RPMI7951 (cell line): ENCODE results near the genes KRTAP10-2 and KRTAP10-3.

- RAMPAGE, long total RNA = no peak
Observed at GRCh38 chr21:43686378-43687070, 27.2 kb downstream of the RRP1B start.

GRCh38 chr21:43711261-43711468 lies 7.8 kb upstream of the PDXK start:
- RAMPAGE, long total RNA = no peak

- RAMPAGE, long total RNA = no peak
Observed at GRCh38 chr21:43744130-43744603, 25.2 kb downstream of the PDXK start.

DNA sequence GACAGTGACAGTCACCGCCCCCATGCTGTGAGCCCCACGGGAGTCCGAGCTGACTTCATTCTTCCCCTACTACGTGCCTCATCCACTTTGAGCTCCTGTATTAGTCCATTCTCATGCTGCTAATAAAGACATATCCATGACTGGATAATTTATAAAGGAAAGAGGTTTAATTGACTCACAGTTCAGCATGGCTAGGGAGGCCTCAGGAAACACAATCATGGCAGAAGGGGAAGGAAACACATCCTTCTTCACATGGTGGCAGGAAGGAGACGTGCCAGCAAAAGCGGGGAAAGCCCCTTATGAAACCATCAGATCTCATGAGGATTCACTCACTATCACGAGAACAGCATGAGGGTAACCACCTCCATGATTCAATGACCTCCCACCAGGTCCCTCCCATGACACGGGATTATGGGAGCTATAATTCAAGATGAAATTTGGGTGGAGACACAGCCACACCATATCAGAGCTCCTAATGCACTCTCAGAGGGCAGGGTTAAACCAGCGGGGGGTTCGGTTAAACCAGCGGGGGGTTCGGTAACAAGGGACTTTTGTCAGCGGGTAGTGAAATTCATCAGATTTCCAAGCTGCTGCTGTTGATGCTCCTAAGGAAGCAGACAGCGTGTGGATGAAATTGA lies 4.5 kb downstream of the CSTB start:
- RAMPAGE, long total RNA = no peak

- RAMPAGE, long total RNA = no peak
Observed at GRCh38 chr21:43889949-43890368, 24.9 kb downstream of the AGPAT3 start.

- RAMPAGE, long total RNA = no peak
Observed at GRCh38 chr21:43901493-43902143, 36.6 kb downstream of the AGPAT3 start.

DNA sequence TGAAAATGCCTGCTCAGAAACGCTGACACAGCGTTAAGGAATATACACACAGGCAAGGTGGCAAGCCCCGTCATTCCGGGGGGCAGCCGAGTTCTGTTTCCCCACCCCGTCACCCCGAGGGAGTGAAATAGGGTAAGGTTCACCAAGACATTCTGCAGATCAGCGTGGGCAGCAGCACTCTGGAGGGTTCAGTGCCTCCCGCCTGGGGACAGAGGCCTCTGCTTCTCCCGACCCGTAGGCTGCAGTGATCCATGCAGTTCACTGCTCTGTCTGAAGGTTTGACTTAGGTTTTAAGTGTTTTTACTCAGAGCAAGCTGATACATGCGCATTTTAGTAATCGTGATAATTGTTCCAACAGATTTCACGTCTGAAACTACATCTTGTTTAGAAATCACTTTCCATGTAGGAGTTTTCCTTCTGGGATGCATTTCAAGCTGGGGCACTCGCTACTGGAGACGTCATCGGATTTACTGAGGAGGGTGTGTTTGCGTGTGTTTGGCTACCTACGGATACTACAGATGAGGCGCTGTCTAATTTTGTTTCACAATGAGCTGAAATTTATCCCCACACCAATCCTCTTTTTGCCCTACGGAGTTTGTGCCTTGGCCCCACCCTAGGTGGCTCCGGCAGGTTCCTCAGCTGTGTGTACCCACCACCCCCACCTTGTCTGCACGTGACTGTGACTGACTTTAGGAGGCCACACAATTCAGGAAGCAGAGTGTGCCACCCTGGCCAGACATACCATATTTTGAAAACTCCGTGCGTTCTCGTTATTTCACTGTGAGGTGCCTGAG lies 63.5 kb downstream of the AGPAT3 start:
- RAMPAGE, long total RNA = no peak

GRCh38 chr21:43985919-43986768 lies 26.0 kb upstream of the TRAPPC10 start:
- RAMPAGE, long total RNA = no peak

- RAMPAGE, long total RNA = no peak
Observed at GRCh38 chr21:44068018-44068592, 39.1 kb upstream of the PWP2 start.

GRCh38 chr21:44085302-44086503 lies 21.5 kb upstream of the PWP2 start:
- RAMPAGE, long total RNA = no peak

DNA sequence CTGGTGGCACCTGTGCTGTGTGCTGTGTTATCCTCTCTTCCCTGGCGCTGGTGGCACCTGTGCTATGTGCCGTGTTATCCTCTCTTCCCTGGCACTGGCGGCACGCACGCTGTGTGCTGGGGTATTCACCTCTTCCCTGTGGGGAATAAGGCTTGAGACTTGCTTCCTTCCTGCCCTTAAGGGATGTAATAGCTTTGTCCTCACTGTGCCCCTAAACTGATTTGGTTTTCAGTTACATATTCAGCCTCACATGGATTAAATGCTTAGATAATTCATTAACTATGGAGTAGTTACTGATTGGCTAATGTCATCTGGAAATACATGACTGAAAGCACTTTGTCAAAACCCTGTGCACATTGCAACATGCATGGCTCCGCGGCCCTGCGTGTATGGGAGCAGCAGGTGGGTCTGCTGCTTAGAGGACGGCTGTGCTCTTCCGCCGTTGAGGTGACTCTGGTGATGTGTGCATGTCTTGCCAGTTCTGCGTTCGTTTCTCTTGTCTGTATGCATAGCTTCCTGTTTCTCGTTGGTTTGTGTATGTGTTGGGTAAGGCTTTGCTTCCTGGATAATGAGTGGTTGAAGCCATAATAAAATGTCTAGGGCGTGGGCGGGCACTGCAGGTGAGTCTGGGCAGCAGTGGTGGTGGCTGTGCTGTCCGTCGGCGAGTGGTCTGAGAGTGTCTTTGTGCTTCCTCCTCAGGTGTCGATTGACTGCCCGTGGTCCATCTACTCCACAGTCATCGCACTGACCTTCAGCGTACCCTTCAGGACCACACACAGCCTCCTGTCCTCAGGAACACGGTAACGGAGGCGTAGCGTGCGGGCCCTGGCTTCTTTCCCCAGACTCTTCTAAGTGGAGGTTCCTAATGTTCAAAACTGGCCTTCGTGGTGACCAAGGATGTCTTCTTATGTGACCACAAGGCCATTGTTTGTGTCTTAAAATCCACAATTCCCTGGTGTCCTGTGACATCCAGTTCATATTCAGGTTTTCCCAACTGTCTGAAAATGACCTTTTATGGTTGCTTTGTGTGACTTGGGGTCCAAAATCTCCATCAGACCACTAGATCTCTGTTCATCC lies 17.7 kb upstream of the PWP2 start:
- RAMPAGE, long total RNA = no peak

- RAMPAGE, long total RNA = no peak
Observed at GRCh38 chr21:44302568-44303196, 2.8 kb downstream of the PFKL start.

GRCh38 chr21:44324247-44324753 lies 14.9 kb downstream of the CFAP410 start:
- RAMPAGE, long total RNA = no peak

DNA sequence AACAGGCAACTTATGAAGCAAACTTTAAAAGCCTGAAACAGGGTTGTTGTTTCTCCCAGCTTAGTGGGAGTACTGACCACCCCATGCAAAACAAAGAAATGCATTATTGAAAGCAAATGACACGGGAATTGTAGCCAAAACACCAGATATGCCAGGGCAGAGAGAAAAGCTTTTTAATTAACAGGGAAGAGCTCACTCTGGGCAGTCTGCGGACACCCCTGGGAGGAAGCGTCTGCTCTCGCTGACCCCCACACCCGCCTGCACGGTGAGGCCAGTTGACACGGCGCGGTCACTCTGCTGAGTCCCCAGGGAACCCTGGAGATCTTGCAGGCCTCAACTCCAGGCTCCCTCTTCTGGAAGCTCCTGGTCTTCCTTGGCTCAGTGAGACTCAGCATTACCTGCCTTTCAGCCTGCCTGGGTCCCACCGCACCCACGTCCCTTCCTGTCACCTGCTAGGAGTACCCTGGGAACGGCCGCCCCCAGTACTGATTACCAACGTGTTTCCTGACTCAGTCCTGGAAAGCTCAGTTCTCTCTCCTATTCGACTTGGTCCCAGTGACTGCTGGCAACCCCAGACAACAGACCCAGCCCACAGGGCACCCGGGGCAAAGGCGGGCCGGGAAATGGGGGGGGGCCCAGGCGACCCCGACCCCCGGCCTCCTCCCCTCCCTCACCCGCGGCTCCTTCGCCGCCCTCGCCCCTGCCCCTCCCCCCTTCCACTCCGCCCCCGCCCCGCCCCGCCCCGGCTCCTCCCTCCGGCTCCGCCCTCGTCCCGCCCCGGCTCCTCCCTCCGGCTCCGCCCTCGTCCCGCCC lies 946 bp downstream of the CFAP410 start:
- RAMPAGE, long total RNA = no peak

DNA sequence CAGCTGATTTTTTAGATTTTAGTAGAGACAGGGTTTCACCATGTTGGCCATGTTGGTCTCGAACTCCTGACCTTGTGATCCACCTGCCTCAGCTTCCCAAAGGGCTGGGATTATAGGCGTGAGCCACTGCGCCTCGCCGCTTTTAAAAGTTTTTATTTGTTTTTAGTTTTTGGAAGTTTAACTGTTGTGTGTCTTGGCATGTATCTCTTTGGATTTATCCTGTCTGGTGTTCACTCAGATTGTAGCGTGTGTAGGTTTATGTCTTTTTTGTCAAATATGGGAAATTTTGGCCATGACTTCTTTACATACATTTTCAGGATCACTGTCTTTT lies 9.5 kb downstream of the TRPM2 start:
- RAMPAGE, long total RNA = no peak

DNA sequence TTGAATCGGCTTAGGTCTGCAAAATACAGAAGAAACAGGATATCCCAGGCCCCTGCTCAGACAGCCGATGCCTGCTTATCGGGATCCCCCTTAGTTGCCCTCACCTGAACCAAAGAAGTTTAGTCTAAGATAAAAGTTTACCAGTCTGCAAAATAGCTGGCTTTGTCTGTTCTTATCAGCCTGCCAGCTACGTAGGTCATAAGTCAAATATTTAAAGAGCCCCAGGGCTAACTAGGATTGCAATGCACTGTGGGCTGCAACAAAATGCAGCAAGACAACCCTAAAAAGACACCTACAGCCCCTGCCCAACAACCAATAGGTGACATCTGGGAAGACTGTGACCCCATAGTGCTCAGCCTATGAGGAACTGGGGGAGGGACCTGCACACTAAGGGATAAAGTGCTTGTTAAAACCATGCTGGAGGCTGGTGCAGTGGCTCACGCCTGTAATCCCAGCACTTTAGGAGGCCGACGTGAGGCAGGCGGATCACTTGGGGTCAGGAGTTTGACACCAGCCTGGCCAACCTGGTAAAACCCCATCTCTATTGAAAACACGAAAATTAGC lies 27.4 kb downstream of the LRRC3 start:
- RAMPAGE, long total RNA = no peak

DNA sequence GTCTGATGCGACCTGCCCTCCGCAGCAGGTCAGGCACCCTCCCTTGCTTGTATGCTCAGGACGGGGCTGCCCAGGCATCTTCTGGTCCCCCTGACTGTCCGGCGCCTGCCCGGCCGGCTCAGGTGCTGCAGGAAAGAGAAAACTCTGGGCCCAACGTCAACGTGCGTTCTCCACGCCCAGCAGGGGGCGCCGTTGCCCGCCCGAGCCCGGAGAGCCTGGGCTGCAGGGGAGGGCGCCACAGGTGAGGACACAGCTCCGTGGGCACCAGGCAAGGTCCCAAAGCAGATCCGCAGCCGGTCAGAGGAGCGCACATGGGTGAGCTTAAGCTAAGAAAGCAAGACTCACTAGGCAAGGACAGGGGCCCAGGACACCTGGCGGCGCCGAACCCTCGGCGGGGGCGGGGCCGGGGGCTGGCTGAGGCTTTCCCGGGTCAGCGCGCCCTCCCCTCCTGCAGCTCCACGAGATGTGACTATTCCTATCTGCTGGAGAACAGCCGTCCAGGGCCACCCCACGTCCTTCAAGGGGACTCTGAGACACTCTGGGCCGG lies 29.4 kb downstream of the KRTAP10-1 start:
- RAMPAGE, long total RNA = no peak

DNA sequence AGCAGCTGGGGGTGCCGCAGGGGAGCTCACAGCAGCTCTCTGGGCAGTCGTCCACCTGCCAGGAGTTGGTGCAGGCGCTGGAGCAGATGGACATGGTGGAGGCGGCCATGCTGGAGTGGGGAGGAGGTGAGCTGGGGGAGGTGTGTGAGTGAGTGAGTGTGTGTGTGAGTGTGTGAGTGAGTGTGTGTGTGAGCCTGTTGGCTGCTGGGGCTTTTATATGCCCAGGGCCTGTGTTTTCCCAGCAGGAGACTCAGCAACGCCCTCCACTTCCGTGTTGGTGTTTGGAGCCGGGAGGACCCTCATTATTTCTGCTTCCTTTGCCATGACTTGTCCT lies at the start of gene KRTAP10-2:
Gene KRTAP10-2 (minus strand): TSS at position 156 of the 334 bp plus-strand sequence.
- RAMPAGE, long total RNA = no peak

- RAMPAGE, long total RNA = no peak
Observed at GRCh38 chr21:44558583-44558969, at the start of gene KRTAP10-3. KRTAP10-3 (minus strand) TSS chr21:44558795.

- RAMPAGE, long total RNA = no peak
Observed at GRCh38 chr21:44659112-44659447, 1.3 kb downstream of the KRTAP12-3 start.